H4 (cell line): Measurements from ENCODE around the genes CPM, KCNMB4 and RAB21.

GRCh38 chr12:68626352-68627391 is 16.0 kb downstream of the RAP1B start:
- RAMPAGE, long total RNA, result no peak

DNA sequence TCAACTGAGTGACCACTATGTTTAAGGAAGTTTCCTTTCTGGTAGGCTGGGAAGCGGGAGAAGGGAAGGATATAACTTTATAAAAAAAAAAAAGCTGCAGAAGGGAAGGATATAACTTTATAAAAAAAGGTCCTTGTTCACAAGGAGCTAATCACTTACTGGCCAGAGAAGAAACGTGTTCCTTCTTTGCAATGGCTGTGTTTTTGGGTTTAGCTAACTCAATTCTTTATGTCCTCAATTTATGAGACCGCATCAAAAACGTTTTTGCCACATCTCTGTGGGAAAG is 1.1 kb upstream of the MDM2 start:
- RAMPAGE, long total RNA, result no peak

- RAMPAGE, long total RNA, result no peak
Measured at GRCh38 chr12:68816723-68817203, 8.8 kb downstream of the MDM2 start.

- RAMPAGE, long total RNA, result no peak
Measured at GRCh38 chr12:68821545-68822188, 13.7 kb downstream of the MDM2 start.

GRCh38 chr12:68932686-68933754 is at the start of gene CPM:
TSS of gene CPM (minus strand) at chr12:68933171.
- RAMPAGE, long total RNA, result no peak

DNA sequence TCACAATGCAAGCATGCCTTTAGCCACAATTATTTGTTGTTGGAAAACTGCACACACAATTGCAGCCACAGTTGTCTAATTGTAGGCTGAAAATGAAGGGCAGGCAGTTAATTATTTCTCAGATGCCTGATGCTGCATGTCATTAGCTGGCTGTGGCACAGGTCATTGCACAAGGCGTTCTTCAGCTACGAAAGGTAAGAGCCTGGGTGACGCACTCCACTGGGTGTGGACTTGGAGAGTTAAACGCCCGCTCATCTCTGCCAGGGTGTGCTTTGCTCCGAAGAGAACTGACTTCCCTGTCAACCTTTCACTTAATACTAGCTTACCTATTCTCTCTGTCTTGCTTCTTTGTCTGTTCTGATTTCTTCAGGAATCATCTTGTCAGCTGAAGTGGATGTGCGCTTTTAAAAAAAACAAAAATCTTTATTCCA is 91.4 kb upstream of the CPM start:
- RAMPAGE, long total RNA, result no peak

DNA sequence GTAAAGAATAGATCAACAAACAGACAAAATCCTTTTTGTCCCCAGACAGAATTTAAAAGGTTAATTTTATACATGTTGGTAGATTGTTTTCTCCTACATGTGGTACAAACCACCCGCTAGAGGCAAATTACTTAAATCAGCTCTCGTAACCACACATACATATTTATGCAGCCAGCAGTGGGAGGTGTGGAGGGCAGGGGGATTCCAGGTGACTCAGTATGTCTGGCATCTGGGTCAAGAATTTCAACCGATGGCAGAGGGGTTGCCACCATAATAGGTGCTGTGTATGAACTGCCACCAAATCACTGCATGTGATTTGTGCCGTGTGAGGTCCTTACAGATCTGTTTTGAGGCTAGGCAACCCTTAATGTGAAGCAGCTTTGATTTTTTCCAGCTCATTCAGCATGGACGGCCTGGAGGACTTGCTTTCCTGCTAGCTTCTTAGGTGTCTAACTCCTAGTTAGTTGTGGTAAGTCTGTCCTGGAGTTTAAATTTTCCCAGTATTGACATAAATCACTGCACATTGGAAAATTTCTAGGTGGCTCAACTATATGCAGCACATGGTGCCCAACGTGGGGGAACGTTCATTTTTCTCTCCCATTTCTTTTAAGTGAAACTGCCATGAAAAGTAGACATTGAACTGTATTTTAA is 120.1 kb upstream of the CPM start:
- RAMPAGE, long total RNA, result no peak

- RAMPAGE, long total RNA, result no peak
Measured at GRCh38 chr12:69068372-69068999, 135.5 kb upstream of the CPM start.

DNA sequence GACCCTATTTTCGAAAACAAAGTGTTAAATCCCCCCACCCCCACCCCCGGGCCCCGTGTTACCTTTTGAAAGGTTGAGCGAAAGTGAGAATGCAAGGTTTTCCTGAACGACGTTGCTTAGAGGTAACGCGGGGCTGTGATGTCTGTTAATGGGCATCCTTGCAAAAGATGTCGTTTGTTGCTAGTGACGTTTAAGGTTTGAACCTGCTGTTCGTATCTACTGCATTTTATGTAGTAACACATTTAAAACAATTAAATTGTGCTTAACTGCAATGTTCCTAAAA is 1.2 kb downstream of the CPSF6 start:
- RAMPAGE, long total RNA, result no peak

- RAMPAGE, long total RNA, result no peak
Measured at GRCh38 chr12:69440028-69440366, 30.2 kb upstream of the FRS2 start.

DNA sequence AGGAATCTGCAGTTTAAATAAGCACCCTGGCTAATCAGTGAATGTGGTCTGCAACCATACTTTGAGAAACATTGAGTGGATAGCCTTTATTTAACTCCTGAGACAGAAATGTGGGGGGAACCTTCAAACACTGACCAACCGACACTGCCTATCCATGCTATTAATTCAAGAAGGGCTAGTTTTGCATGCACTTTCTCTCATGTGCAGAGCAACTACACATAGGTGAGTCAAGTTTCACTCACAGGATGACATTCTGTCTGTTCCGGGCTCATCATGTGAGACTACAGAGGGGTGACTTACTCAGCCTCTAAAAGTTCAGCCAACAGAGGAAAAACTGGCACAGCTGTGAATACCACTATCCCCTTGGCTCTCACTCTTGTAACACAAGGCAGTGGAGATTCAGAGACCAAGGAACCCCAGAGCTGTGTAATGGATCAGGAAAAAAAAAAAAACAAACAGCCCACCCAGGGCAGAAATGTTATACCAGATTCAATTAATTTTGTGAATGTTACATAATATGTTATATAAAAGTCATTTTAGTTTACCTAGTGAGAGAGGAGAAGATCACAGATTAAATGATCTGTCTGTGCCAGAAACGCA is 13.3 kb downstream of the BEST3 start:
- RAMPAGE, long total RNA, result no peak

GRCh38 chr12:69966821-69967393 is 141.9 kb downstream of the MYRFL start:
- RAMPAGE, long total RNA, result no peak

GRCh38 chr12:70197244-70197668 is 46.0 kb upstream of the CNOT2 start:
- RAMPAGE, long total RNA, result no peak

DNA sequence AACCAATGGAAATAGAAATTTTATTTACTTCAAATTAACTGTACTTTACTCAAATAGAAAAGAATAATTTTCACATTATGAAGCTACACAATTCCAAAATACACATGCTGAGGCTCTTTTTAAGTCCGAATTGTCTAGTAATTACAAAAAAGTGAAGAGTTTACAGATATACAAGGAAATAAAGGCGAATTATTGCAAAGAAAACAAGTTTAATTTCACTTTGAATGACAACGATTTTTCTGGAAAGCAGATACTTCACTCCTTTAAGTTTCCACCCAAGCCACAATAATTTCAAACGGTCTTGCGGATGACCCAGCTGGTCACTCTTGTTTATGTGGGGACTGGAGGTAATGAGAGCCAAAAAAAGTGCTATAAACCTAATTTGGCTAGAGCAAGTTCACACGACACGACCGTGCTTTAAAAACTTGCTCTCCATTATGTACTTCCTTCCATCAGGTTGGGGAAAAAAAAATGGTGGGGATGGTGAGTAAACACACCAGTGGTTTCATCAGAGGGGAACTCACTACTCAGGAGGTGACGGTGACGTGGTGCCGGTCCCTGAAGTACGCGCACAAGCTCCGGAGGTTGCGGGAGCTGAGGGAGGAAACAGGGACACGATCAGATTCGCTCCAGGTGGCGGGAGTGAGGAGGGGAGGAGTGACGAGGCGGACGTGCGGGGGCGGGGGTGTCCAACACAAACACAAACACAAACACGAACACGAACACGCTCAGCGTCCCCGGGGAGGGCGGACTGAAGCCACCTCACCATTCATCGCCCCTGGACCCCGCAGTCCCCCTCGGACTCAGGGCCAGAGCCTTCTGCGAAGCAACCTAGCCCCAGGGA is 711 bp upstream of the CNOT2 start:
- RAMPAGE, long total RNA, result no peak

DNA sequence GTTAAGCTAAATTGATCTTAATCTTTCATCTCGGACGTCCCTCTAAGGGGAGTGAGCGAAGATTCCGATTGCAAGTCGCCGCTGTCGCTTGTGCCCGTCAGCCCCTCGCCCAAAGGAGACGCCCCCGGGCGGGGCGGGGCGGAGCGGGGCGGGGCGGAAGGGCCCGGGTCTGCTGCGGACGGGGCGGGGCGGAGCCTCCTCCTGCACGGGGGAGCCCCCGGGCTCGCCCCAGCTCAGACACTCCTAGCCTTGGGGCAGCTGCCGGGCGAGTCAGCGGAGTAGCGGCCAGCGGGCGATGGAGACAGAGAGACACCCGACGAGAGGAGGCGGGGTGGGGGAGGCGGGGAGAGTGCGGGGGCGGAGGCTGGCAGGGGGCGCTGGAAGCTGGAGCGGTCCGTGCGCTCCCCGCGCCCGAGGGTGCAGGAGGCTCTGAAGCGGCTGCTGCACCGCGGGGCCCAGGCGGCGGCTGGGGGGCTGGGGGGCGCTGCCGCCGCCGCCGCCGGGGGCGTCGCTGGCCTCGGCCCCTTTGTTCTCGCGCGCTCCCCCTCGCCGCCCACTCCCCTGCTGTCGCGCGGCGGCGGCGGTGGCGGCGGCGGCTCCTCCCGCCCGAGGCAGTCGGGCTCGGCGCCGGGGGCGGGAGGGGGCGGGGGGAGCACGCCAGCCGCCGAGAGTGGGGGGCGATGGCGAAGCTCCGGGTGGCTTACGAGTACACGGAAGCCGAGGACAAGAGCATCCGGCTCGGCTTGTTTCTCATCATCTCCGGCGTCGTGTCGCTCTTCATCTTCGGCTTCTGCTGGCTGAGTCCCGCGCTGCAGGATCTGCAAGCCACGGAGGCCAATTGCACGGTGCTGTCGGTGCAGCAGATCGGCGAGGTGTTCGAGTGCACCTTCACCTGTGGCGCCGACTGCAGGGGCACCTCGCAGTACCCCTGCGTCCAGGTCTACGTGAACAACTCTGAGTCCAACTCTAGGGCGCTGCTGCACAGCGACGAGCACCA is at the start of gene KCNMB4:
KCNMB4 (plus strand) TSS at position 236 of the 997 bp plus-strand sequence.
- RAMPAGE, long total RNA, result no peak

DNA sequence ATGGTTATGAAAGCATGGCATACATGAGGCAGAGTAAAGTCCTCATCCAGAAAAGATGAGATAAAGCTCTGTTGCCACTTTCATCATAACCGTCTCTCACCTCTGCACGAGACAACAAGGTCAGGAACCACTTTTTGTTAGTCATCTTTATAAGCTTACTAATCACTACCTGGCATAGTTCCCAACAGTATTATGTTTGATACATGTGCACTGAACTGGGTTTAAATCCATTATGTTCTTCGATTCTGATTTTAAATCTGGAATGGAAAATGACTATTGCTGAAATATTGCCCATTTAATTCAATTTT is 31.2 kb downstream of the PTPRB start:
- RAMPAGE, long total RNA, result no peak

DNA sequence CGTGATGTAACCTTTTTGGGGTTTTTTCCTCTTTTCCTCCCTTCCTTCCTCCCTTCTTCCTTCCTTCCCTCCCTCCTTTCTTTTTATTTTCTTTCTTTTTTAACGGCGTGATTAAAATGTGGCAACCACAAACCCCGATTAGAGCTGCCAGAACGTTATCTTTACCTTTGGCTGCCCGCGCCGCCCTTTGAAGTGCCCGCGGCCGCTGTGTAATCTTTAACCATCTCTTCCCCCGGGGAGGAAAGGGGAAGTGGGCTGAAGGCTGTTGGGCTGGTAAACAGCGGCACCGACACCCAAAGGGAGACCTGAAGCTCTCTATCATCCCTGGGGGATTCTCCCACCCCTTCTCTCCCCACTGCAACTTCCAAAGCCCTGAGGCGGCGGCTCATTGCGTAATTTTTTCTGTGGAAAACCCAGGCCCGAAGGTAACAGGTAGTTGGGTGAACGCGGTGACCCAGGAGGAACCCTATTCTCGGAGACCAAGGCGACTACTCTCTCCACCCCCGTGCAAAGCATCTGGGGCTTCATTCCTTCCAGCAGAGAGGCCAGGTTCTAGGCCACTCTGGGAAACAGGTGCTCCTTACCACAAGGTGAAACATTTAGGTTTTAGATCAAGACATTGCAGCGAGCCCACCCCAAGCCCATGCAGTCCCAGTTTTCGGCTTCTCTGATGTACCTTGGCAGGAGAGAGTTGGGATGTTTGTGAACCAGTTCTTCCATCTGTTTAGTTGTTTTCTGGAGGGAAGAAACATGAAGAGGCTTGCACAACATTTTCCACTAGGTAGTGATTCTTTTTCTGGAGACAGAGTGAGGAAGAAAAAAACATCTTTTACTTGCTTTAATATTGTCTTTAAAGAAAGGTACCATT is 1.4 kb downstream of the LGR5 start:
- RAMPAGE, long total RNA, result no peak

DNA sequence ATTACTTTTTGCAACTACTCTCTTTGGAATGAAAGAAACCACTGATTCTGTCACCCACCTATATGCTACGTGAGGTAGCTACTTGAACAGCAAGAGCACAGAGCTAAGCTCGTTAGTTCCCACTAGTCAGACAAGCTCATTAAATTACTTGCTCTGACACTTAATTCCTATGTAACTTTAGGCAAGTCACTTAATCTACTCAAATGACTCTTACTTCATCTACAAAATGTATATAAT is 17.0 kb downstream of the ZFC3H1 start:
- RAMPAGE, long total RNA, result no peak

DNA sequence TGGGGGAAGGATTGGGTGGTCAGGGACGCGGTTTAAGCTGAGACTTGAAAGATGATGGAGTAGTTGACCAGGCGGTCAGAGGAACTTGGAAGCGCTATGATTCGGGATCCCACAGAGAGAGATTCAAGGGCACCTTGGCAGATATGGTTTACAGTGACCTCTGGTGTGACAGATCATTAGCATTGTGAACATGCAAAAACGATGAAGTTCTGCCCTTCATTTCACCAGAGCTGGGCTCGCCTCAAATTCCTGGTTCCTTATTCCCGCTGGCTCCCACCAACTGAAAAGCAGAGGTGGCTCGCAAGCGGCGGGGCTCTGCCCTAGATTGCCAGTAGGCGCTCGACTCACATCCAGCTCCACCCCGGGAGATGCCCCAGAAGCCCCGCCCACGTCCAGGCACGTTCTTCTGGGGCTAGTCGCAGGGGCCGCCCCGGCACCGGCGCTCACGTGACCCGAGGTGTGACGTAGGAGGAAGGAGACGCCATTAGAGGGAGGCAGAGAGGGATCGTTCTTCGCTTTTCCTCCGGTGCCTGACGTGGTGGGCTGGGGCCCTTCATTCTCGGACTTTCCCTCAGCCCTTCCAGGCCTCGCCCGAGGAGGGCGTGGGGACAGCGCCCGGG is at the start of gene RAB21:
RAB21 (plus strand) TSS at position 465 of the 620 bp plus-strand sequence.
- RAMPAGE, long total RNA, result no peak

DNA sequence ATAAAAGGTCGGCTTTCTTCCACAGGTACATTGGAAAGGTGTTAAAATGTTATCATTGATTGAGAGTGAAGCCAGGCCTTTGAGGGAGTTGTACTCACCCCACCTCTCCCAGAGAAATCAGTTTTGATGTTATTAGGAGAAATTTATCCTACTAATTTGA is 1.2 kb downstream of the RAB21 start:
- RAMPAGE, long total RNA, result no peak